Ishikawa (cell line): Measurements from ENCODE around the gene PXDC1.

DNA sequence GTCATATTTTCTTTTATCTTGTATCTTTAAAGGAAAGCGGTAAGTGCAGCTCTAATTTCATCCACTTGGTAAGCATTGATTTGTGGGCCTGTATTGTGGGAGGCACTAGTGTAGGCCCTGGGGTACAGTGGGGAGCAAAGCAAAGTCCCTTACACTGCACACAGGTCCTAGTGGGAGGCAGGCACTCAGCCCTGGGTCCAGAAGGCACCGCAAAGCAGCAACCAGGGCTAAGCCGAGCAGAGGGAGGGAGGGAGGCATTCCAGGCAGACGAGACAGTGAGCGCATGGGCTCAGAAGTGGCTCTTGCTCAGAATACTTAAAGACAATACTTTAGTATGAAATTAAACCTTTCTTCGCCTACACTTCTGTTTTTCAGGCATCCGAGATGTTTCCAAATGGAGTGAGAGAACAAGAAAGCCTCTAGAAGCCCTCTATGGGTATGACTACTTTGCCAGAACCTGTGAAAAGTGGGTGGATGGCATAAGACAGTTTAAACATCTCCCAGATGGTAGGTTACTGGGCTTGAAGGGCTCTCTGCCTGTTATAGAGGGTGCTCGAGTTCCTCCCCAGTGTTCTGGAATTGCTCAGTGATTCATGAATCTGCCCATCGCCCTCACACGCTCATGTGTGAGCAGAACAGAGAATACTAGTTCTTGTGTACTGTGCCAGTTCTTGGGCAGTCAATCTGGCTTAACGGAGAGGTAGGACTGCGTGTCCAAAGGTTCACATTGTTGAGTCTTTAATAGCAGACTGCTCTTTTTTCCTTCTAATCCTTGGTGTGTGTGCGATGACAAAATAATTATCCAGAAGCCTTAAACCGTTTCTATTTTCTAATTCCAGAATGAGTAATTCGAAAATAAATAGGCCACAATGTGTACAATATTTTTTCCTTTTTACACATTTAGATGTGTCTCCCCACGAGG lies 18.7 kb downstream of the BPHL start:
- RRBS = no CpG with 5 or more reads among the region's 16 CpGs

- RRBS = 99% methylated on average over 4 of the region's 8 CpGs
Measured at GRCh38 chr6:3318562-3319213, 59.9 kb downstream of the PSMG4 start.

DNA sequence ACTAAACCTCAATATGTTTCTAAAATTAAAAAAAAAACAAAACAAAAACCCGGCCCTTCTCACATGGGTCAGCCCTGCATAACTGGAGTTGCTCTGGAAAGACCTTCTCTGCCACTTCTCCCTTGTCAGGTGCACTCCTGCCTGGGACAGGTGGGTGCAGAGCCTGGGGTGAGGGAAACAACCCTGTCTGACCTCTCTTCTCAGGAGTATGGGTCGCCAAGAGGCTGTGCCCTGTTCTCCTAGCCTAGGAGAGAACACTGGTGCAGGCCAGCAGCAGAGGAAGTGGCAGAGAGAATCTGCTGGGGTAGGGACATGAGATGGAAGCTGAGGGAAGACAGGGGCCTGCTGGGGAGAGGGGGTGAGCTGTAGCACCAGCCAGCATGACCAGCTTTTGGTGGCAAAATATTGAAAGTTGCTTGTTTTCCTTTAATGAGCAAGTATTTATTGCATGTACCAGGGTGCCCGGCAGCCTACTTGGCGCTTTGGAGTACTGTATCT lies 62.9 kb downstream of the PSMG4 start:
- RRBS = no CpG with 5 or more reads among the region's 4 CpGs

GRCh38 chr6:3367832-3368084 lies 89.1 kb downstream of the SLC22A23 start:
- RRBS = no CpG with 5 or more reads among the region's 4 CpGs

- RRBS = no CpG with 5 or more reads among the region's 17 CpGs
Measured at GRCh38 chr6:3370295-3371405, 86.2 kb downstream of the SLC22A23 start.

- RRBS = no CpG with 5 or more reads among the region's 12 CpGs
Measured at GRCh38 chr6:3375928-3376753, 80.7 kb downstream of the SLC22A23 start.

- RRBS = no CpG with 5 or more reads among the region's 9 CpGs
Measured at GRCh38 chr6:3421715-3422057, 35.2 kb downstream of the SLC22A23 start.

DNA sequence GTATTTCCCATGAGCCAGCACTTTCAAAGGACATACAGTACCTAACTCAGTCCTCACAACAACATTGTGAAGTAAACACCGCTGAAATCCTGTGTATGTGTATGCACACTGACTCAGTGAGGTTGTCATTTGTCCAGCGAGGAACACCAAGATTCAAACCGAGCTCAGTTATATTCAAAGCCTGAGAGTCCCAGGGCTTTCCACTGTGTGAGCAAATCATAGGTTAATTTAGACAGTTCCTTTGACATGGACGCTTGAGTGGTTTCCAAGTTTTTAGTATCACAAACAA lies 50.0 kb upstream of the SLC22A23 start:
- RRBS = no CpG with 5 or more reads among the region's 4 CpGs

GRCh38 chr6:3751625-3752604 lies at the start of gene PXDC1:
PXDC1 (minus strand) TSS chr6:3751713.
- RRBS = 2% methylated on average over 69 of the region's 124 CpGs

DNA sequence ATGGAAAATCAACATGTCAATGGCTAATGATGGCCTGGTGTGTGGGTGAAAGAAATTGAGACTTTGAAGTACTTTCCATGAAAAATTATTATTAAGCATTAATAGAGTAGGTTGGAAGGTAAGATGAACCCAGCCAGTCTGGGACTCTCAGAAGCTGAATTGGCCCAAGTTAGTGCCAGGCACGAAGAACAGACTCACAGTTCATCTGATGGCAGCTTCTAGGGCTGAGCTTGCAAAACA lies 38.9 kb upstream of the PXDC1 start:
- RRBS = no CpG with 5 or more reads among the region's 1 CpG

DNA sequence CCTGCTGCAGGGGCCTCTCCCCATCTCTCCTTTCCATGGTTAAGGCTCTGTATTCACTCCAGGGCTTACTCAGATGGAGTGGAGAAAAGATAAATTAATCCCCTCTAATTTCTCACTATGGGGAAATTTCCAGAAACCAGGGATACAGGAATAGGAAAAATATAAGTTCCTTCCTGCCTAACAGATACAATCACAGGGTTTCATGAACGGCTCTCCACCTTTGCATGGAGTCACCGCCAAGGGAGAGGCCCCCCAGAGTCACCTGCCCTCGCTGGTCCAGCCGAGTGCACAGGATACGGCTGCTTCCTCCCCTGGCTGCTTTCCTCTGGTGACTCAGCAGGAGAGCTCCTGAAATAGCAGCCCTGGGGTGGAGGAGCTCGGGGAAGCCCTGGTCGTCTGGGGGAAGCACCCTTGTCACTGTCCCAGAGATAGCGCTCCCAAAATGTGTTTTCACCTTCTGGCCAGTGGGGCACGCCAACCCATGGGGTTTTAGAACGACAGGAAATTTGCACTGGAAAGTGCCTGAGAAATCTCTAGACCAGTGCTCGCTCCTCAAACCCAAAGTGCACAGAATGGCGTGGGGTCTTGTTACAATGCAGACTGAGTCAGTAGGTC lies 36.1 kb upstream of the FAM50B start:
- RRBS = no CpG with 5 or more reads among the region's 12 CpGs

DNA sequence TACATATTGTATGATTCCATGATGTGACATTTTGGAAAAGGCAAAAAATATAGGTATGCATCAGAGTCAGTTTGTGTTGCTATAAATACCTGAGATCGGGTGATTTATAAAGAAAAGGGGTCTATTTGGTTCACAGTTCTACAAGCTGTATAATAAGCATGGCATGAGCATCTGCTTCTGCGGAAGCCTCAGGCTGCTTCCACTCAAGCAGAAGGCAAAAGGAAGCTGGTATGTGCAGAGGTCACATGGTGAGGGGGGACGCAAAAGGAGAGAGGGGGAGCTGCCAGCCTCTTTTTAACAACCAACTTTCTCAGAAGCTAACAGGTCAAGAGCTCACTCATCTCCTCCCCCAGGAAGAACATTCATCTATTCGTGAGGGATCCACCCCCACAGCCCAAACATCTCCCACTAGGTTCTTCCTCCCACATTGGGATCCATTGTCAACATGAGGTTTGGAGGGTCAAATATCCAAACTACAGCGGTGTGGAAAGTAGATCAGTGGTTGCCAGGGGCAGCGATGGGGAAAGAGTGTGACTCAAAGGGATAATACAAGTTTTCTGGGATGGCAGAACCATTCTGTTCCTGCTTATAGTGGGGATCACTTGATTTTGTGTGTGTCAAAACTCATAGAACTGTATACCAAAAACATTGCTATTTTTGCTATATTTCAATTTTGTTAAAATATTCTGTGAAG lies 10.1 kb upstream of the FAM50B start:
- RRBS = no CpG with 5 or more reads among the region's 6 CpGs

- RRBS = no CpG with 5 or more reads among the region's 6 CpGs
Measured at GRCh38 chr6:4017668-4018114, 3.4 kb upstream of the PRPF4B start.

DNA sequence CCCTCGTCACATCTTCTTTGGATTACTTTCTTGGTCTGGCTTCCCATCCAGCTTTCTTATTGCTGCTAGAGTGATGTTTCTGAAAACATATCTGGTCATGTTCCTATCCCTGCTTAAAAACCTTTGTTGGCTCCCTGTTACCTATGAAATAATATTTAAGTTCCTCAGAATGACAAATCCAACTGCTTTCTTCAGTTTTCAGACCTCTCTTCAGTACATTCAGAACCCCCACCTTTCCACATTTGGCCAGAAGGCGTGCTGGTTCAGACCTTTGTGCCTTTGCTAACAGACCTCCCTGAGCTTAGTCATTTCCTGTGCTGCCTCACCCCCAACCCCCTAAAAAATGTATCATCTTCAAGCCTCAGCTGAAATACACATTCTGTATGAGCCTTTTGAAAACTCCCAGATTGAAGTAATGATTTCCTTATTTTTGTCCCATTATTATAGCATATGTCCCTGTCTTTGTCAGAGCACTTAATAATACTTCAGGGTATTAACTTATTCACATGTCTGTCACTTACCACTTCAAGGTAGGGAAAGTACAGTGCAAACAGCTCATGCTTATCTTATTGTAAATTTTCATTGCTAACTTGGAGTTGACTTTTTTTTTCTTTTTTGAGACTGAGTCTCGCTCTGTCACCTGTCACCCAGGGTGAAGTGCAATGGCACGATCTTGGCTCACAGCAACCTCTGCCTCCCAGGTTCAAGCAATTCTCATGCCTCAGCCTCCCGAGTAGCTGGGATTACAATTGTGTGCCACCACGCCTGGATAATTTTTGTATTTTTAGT lies 19.7 kb downstream of the FAM217A start:
- RRBS = no CpG with 5 or more reads among the region's 6 CpGs

- RRBS = no CpG with 5 or more reads among the region's 13 CpGs
Measured at GRCh38 chr6:4334516-4334982, 199.2 kb upstream of the ECI2 start.

GRCh38 chr6:4522321-4522783 lies 253.9 kb upstream of the CDYL start:
- RRBS = no CpG with 5 or more reads among the region's 7 CpGs

GRCh38 chr6:4687947-4688294 lies 88.3 kb upstream of the CDYL start:
- RRBS = no CpG with 5 or more reads among the region's 5 CpGs

GRCh38 chr6:4728065-4728501 lies 48.1 kb upstream of the CDYL start:
- RRBS = no CpG with 5 or more reads among the region's 5 CpGs

GRCh38 chr6:4772705-4773246 lies 3.4 kb upstream of the CDYL start:
- RRBS = no CpG with 5 or more reads among the region's 10 CpGs

GRCh38 chr6:4777028-4777740 lies 980 bp downstream of the CDYL start:
- RRBS = no CpG with 5 or more reads among the region's 30 CpGs